WTC11 (cell line): ENCODE results near the genes BEND2 and MAP3K15.

- PRO-cap: no peak
These were observed 82.1 kb upstream of the SCML1 start for GRCh38 chrX:17655179-17655687.

- PRO-cap: unidirectional peak, minus-strand start at chrX:17787173
These were observed 49.7 kb downstream of the SCML1 start for GRCh38 chrX:17786941-17787517.

DNA sequence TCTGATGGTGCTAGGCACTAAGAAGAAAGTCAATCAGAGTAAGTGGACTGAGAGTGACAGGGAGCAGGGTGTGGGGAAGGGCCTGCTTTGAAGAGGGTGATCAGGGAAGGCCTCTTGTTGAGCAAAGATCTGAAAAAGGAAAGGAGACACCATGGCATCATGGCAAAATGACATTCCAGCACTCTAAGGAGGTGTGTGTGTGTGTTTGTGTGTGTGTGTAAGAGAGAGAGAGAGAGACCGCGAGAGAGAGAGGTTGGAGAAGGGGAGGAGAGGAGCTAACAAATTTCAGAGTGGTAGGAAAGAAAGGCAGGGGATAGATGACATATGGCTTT is 39.8 kb downstream of the RAI2 start:
- PRO-cap: no peak

GRCh38 chrX:18104103-18105089 is 116.3 kb downstream of the BEND2 start:
- PRO-cap: unidirectional peak, plus-strand start at chrX:18104287

GRCh38 chrX:18220607-18221012 is at the start of gene BEND2:
BEND2 (minus strand) TSS chrX:18220886.
- PRO-cap: no peak

DNA sequence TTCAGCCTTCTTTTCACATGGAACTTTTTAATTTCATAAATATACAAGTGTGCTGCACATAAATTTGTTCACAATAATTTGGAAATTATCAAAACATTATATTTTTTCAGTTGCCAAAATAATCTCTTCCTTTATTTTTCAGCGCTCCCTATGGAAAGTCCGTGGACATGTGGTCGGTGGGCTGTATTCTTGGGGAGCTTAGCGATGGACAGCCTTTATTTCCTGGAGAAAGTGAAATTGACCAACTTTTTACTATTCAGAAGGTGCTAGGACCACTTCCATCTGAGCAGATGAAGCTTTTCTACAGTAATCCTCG is 84.1 kb downstream of the RS1 start:
- PRO-cap: no peak

- PRO-cap: no peak
These were observed 3.5 kb upstream of the RS1 start for GRCh38 chrX:18675498-18675807.

DNA sequence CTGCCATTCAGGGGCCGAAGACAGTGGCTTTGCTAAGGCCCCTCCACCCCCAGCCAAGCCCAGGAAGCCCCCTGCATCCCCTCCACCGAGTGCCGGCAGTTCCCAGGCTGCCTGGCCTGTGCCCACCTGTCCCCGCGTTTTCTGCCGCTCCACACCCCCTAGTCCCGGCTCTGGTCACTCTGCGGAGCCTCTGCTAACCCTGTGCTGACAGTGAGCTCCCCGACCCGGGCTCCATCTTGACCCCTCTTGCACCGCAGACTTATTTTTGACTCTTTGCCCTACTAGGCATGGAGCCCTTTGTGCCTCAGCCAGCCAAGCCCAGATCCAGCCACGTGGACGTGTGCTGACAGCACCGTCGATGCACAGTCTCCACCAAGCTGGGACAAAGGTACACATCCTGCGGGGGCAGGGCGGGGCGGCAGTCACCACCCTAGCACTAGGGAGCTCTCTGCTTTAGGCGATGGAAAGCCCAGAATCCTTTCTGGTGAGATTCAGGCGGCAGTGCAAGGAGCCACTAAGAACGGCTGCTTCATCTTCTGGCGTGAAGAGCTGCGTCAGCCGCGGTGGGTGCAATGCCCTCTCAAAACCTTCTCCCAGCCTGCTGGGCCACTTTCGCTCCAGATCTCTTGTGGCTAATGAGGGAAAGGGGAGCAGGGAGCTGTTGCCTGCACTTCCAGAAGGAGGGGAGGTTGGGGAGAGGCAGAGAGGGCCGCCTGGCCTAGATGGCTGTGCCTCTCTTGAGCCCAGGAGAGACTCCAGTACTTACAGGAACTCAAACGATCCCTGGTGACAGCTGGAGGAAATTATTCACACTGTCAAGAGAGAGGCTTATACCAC is 96.5 kb downstream of the PHKA2 start:
- PRO-cap: no peak

GRCh38 chrX:19188397-19188696 is 66.1 kb upstream of the ADGRG2 start:
- PRO-cap: no peak

DNA sequence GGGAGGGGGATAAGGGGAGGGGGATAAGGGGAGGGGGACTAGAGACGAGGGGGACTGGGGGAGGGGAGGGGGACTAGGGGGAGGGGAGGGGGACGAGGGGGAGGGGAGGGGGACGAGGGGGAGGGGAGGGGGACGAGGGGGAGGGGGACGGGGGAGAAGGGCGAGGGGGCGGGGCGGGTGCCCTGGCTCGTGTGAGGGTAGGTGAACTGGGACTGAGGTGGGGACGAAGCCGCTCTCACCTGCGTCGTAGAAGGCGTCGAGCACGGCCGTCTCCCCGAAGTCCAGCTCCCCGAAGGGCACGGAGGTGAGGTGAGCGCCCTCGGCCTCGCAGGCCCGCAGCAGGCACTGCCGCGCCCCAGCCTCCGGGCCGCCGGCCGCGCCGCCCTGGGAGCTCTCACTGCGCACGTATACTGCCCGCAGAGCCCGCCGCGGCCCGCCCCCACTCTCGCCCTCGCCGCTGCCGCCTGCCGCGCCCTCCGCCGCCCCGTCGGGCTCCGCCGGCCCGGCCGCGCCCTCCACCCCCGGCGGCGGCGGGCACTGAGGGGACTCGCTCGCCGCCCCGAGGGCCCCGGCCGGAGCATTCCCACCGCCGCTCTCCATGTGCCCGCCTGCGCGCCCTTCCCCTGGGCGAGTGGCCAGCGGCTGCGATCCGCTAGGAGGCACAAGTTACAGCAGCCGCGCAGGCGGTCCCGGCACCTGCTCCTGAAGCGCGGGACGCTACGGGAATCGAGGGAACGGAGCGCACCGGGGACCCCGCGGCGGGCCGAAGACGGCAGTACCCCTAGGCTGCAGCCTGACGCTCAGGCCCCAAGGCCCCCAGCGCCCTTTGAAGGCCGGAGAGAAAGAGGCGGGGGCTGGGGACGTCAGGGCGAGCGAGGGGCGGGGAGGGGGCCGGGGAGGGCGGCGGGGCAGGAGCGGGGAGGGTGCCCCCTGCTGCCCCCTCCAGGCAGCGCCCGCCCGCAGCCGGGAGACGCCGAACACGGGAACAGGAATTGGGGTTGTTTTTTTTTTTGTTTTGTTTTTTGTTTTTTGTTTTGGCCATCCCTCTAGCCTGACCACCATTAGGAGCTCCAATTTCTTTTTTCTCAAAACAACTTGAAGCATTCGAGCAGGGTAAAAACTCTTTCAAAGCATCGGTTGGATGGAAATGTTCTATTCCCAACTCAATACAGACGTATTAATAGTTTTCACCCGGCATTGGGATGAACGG is at the start of gene MAP3K15:
Gene MAP3K15, minus strand, starts transcription at position 847 of the 1,210 bp plus-strand sequence.
- PRO-cap: bidirectional peak, plus-strand start at position 669 of the sequence, minus-strand start at position 633 of the sequence; unidirectional peak, minus-strand start at position 802 of the sequence; unidirectional peak, minus-strand start at position 828 of the sequence

- PRO-cap: no peak
These were observed 125.5 kb upstream of the MAP3K15 start for GRCh38 chrX:19640875-19641226.

DNA sequence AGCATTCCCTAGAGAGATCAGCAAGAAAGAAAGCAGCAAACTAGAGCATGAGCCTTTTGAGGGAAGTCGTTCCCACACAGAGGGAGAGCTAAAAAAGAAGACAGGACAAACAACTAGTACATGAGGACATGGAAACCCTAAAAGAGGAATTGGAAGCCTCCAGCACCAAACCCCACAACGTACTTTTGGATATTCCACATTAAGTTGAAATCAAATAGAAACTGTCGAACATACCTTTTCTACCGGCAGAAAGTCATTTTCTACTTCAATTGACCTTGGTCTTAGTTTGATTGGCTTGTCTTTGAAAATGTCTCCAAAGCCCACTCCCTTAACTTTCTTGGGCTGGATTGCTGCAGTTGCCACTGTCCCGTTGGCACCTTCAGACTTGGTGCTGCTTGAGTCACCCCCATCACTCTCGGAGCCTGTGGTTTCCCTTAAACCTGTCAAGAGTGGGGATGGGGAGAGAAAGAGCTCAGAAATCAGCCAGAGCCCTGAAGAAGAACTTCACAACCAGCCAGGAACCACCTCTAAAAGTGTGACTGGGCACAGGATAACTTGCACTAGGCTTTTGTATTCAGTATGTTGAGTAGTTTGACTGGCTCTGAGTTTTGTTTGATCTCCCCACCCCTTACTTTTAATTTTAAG is 168.4 kb upstream of the MAP3K15 start:
- PRO-cap: no peak

DNA sequence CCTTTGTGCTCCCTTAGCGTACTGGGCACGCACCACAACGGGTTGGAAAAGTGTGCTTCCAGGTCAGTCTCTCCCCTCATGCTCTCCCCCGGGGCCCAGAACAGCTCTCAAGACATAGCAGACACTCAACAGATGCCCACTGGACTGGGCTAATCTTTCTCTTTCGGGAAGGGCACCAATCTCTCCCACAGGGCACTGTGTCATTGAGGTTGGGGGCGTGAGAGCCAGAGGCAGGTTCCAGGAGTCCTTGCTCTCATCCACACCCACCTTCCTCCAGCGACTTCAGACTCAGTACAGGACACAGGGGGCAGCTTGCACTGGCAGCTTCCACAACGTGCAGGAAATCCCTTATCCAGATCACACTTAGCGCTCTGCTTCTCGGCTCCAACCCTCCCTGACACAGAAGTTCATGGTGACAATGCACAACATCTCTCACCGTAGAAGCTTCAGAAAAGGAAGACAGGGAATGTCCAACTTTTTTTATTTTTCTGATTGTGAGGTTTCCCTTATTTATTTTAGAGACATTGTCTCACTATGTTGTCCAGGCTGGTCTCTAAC is 84.6 kb downstream of the SH3KBP1 start:
- PRO-cap: no peak

DNA sequence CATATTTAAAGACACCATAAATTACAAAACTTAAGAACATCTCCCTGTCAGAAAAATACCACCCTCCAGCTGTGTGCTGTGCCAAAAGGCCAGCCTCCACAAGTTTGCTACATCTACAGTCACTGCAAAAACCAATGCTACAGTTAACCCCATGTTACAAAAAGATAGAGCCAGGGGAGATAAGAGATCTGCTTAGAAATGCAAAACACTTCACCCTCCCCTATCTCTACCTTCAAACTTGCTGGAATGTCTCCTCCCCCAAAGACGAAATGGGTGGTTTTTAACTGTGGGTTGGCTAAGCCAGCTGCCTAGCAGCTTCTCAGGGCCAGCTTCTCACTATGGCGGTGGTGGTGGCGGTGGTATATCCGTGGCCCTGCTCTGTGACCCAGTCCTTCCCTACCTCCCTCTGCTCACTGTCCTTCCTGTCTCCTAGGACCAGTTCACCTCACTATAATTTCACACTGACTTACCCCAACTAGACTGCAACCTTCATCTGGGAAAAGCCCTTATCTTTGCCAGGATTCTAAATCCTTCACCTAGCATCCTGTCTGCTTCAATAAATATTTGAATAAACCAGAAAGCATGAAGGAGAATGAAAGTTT is 46.5 kb downstream of the SH3KBP1 start:
- PRO-cap: unidirectional peak, plus-strand start at position 336 of the sequence

DNA sequence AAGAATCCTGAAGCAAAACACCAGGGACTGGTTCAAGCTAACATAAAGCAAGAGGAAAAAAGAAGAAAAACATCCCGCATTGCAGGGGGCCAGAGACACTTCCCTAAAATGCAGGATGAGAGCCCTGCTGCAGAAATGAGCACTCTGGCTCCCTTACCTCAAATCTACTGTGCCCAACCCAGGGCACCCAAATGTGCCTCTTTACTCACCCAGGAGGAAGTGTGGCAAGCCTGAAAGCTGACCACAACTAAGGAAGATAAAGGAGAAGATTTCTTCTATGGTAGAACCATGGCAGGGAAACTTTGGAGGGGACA is 21.4 kb downstream of the SH3KBP1 start:
- PRO-cap: no peak

- PRO-cap: no peak
These were observed 803 bp downstream of the BCLAF3 start for GRCh38 chrX:19989849-19990666.

DNA sequence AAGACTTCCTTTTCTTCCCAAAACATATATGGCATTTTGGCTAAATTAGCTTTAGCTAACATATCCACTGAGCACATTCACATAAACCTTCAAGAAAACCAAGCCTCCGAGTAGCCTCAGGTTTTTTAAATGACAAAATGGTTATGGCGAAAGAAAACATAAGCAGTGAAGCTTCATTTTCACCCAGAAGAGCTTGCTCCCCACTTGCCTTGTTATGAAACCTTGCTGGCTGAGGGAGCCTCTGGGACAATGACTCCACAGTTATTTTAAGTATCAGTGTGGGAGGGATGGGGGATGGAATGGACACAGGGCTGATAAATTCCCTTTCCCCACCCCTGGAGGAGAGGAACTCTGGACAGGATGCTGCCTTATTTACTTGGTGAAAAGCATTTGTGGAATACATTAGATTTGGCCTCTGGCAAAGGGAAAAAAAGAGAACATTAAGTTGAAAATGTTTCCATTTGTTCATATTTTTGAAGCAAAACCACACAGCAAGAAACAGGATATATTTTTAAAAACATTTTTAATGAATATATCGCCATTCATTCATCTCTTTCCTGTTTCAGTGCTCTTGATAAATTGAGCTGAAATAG is 220.7 kb upstream of the CNKSR2 start:
- PRO-cap: no peak

- PRO-cap: no peak
These were observed 62.8 kb downstream of the CNKSR2 start for GRCh38 chrX:21437003-21437410.

- PRO-cap: no peak
These were observed 19.9 kb upstream of the KLHL34 start for GRCh38 chrX:21678106-21678379.

- PRO-cap: bidirectional peak, plus-strand start at chrX:21738821, minus-strand start at chrX:21738647; bidirectional peak, plus-strand start at chrX:21739142, minus-strand start at chrX:21738991
These were observed 19.3 kb downstream of the SMPX start for GRCh38 chrX:21738335-21739277.